Cardiac fibroblast (primary cell): Measurements from ENCODE around the genes MT2A and CPNE2.

- RRBS: no CpG with 5 or more reads among the region's 1 CpG
These were observed 28.2 kb upstream of the GNAO1 start for GRCh38 chr16:56163076-56163464.

- RRBS: no CpG with 5 or more reads among the region's 7 CpGs
These were observed 70.9 kb downstream of the GNAO1 start for GRCh38 chr16:56262013-56262703.

DNA sequence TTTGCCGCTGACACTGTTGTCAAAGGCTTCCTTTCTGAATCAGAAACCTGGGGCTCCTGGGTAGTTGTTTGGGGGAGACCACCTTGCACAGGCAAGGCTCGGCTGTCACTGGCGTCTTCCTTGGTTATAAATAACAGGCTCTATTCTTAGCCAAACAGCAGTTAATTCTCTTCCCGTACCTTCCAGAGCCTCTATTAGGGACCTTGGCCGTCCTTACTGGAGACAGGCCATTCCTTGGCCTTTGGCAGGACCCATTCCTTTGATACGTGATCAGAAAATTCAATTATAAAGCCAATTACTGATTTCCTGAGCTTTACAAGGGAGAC lies 104.5 kb downstream of the GNAO1 start:
- RRBS: no CpG with 5 or more reads among the region's 6 CpGs

- RRBS: no CpG with 5 or more reads among the region's 29 CpGs
These were observed 63.2 kb downstream of the AMFR start for GRCh38 chr16:56361800-56362981.

- RRBS: no CpG with 5 or more reads among the region's 9 CpGs
These were observed 56.2 kb downstream of the AMFR start for GRCh38 chr16:56368906-56369802.

DNA sequence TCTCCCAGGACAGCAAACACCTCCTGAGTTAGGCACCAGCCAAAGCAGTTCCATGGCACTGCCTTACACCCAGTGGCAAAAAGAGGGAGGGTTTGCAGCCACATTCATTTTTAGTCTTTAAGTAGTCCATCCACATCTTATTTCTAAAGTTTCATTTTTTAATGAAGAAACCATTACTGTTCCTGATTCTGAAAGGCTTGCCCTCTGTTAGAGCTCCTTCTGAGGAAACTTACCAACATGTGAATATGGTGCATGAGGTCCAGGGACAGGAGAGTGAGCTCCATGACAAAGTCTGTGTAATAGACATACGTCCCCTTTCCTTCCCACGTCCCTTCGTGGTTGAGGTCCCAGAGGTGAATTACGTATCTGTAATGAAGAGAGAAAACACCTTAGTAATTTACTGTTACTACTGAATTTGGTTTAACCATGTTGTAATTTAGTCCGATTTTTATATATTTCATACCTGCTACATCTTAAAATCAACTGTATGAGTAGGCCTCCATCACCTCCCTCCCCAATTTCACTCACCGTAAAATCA lies 20.6 kb downstream of the AMFR start:
- RRBS: no CpG with 5 or more reads among the region's 6 CpGs

DNA sequence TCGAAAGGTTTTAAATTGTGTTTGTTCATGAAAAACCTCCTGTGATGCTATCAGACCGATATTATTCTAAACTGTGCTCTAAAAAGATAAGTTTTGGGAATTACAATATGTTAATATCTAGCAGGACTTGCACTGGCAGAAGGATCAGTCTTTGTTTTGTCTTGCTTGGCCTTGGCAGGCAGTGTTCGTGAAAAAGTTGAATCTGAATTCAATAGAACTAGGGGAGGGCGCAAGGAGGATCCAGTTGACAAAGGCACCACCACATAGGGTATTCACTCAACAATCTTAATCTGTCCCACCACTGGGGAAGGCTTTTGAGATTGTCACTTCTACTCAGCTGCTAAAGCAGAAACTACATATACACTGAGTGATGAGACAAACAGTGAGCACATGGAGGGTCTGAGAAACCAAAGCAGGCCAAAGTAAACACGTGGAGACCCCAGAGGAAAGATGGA lies 2.5 kb downstream of the AMFR start:
- RRBS: no CpG with 5 or more reads among the region's 5 CpGs

- RRBS: no CpG with 5 or more reads among the region's 18 CpGs
These were observed 17.7 kb upstream of the MT4 start for GRCh38 chr16:56546813-56547969.

GRCh38 chr16:56605939-56606495 lies 2.4 kb upstream of the MT2A start:
- RRBS: no CpG with 5 or more reads among the region's 4 CpGs

- RRBS: 4% methylated on average over 13 of the region's 72 CpGs
These were observed at the start of gene MT2A for GRCh38 chr16:56607769-56609030. MT2A (plus strand) TSS chr16:56608584.

DNA sequence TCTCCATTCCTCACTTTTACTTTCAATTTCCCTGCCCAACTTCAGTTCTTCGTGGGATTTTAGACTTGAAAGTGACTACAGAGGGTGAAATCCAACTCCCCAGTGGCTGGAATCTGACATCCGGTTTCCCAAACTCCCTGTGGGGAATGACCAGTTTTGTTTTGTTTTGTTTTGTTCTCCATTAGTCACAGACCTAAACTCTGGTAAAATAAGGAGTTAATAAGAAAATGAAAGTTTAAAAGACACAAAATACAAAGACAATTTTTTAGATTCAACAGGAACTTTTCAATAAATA lies 1.3 kb downstream of the MT2A start:
- RRBS: no CpG with 5 or more reads among the region's 2 CpGs

DNA sequence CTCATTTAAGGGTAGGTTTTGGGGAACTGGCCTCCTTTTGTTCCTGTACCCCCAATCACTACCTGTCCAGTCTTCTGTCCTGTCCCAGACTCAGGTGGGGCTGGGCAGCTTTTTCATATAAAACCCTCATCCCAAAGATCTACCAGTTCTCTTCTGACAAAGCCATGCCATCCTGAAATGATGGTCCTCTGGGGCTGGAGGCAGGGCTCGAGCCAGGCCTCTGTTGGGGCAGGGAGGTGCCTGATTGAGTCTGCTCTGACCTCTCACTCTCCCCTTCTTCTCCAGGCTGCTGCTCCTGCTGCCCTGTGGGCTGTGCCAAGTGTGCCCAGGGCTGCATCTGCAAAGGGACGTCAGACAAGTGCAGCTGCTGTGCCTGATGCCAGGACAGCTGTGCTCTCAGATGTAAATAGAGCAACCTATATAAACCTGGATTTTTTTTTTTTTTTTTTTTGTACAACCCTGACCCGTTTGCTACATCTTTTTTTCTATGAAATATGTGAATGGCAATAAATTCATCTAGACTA lies 1.5 kb downstream of the MT1X start:
- RRBS: no CpG with 5 or more reads among the region's 3 CpGs

- RRBS: no CpG with 5 or more reads among the region's 1 CpG
These were observed 20.1 kb downstream of the NUP93 start for GRCh38 chr16:56750086-56750449.

DNA sequence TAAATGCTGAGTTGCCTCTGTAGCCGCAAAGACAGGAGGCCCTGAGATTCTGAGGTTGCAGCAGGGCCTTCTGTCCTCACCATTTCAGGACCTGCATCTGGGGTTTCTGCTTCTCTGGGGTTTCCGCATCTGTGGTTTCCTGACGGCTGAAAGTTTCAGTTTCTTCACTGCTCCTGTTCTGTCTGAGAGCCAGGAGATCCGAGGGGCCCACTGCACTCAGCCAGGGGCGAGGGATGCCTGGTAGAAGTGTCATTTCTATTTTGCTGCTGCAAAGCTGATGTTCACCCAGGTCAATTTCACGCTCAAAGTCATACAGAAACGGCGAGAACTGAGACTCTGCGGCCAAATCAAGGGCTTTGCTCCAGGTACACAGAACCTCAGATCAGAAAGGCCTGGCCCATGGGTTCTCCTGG lies 4.5 kb upstream of the SLC12A3 start:
- RRBS: no CpG with 5 or more reads among the region's 9 CpGs

DNA sequence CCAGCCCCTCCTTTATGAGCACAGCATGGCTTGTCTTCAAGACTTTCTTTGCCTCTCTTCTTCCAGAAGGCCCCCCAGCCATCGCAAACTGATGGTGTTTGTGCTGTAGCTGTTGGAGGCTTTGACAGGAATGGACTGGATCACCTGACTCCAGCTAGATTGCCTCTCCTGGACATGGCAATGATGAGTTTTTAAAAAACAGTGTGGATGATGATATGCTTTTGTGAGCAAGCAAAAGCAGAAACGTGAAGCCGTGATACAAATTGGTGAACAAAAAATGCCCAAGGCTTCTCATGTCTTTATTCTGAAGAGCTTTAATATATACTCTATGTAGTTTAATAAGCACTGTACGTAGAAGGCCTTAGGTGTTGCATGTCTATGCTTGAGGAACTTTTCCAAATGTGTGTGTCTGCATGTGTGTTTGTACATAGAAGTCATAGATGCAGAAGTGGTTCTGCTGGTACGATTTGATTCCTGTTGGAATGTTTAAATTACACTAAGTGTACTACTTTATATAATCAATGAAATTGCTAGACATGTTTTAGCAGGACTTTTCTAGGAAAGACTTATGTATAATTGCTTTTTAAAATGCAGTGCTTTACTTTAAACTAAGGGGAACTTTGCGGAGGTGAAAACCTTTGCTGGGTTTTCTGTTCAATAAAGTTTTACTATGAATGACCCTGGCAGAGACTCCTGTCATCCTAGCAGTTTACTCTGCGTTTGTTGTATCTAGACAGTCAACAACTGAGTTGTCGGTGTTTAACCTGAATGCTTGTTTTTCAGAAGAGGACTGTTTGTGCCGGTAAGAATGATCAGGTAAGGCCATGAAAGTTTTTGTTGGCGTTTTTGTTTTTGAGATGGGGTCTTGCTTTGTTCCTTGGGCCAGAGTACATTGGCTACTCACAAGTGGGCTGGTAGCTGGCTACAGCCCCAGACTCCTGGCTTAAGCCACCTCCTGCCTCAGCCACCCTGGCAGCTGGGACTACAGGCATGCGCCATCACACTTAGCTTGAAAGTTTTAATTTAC lies 11.6 kb downstream of the HERPUD1 start:
- RRBS: no CpG with 5 or more reads among the region's 11 CpGs

GRCh38 chr16:57092110-57093169 lies at the start of gene CPNE2:
CPNE2 (plus strand) TSS chr16:57092583.
- RRBS: under 1% methylated on average over 51 of the region's 139 CpGs

- RRBS: no CpG with 5 or more reads among the region's 4 CpGs
These were observed 40.2 kb downstream of the CPNE2 start for GRCh38 chr16:57132443-57133074.

- RRBS: no CpG with 5 or more reads among the region's 14 CpGs
These were observed 18.5 kb downstream of the RSPRY1 start for GRCh38 chr16:57204570-57205111.

GRCh38 chr16:57270385-57271008 lies 14.0 kb downstream of the PLLP start:
- RRBS: no CpG with 5 or more reads among the region's 19 CpGs

DNA sequence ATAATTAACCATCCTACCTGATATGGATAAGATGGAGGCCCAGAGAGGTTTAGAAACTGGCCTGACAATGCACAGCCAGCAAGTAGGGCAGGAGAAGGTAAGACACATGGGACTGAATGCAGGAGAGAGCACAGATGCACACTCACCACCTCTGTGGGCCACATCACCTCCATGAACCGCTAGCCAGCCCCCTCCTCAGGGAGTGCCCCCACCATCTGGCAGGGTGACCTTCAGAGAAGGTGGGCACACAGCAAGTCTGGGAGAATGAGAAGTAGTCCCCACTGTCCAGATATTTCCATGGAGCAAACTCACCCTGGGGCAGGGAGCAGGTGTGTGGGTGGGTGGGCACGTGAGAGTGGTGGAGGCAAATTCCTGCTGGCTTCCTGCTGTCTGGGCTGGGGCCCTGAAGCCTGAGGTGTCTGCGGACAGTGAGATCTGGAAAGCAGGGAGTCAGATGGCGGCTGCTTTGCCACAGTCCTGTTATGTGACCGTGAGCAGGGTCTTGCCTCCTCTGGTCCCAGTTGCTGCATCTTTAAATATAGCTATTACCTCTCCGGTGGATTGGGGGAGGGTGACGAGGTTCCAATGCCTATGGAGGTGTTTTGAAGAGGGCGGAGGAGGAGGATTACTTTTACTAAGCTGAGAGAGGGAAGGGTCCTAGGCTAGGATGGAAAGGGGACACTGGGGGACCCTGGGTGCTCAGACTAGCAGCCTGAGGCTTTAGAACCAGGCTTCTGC lies 1.2 kb downstream of the CX3CL1 start:
- RRBS: no CpG with 5 or more reads among the region's 8 CpGs